Parietal lobe (tissue), 2 donors: ENCODE measurements around a stretch of chr2.

- RAMPAGE, long total RNA: no peak
Measured at GRCh38 chr2:64474187-64474476, 20.2 kb downstream of the LGALSL start.

- RAMPAGE, long total RNA: no peak
Measured at GRCh38 chr2:64523447-64523988, 610 bp upstream of the AFTPH start.

DNA sequence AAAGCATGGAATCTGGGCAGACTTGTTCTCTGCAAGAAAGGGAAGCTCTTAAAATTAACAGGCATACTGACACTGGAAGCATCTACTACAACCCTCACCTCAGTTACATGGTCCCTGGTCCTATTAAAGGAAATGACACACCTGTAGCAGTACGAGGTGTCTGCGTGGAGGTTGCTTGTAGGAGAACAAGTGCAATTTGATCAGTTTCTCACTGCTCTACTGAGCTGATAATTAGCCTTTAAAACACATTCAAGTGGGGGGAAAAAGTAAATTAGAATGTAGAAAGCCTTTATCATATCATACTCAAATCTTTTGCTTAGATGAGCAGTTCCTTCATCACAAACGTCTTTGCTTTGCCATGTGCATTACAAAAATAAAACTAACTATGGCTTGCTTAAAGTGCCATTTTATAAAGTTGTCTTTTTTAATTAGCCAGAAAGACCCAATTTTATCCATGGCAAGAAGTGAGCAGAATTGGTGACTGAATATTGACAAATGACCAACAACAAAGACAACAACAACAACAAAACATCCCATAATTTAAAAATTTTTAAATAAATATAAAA lies 20.0 kb downstream of the SERTAD2 start:
- RAMPAGE, long total RNA: no peak

GRCh38 chr2:64666813-64667586 lies 13.3 kb upstream of the SERTAD2 start:
- RAMPAGE, long total RNA: no peak

- RAMPAGE, long total RNA: no peak
Measured at GRCh38 chr2:64766586-64767564, 113.2 kb upstream of the SERTAD2 start.

GRCh38 chr2:64769783-64770113 lies 116.0 kb upstream of the SERTAD2 start:
- RAMPAGE, long total RNA: no peak

GRCh38 chr2:64787683-64788158 lies 134.0 kb upstream of the SERTAD2 start:
- RAMPAGE, long total RNA: no peak

DNA sequence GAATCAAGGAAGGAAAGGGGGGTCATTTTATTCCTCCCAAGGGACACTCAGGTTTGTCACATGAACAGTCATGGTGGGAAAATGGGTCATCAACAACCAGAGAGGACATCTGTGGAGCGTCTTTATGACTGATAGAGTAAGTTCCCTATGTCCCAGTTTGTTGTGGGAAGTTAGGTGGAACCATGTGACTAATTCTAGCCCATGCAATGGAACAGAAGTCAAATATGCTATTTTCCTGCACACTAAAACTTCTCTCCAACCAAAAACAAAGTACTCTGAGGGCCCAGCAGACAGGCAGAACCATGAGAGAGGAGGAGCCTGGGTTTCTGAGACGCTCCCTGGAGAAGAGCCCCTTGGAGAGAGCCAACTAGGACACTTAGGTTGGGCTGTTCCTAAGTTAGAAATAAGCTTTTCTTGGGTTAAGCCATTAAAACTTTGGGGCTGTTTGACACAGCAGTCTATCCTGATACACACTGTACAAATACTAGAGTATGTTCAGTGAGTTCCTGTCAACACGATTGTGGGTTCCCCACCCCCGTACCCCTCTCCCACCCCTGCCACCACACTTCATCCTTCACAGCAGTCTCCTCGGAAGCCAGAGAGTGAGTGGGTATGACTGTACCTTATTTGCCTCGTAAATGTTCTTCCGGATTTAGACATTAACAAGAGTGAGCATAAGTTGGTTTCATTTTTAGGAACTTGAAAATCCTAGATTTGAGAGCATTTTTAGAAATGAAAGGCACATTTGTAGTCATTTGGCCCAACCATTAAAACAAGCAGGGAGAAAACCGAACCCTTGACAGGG lies 165.9 kb upstream of the SERTAD2 start:
- RAMPAGE, long total RNA: no peak

DNA sequence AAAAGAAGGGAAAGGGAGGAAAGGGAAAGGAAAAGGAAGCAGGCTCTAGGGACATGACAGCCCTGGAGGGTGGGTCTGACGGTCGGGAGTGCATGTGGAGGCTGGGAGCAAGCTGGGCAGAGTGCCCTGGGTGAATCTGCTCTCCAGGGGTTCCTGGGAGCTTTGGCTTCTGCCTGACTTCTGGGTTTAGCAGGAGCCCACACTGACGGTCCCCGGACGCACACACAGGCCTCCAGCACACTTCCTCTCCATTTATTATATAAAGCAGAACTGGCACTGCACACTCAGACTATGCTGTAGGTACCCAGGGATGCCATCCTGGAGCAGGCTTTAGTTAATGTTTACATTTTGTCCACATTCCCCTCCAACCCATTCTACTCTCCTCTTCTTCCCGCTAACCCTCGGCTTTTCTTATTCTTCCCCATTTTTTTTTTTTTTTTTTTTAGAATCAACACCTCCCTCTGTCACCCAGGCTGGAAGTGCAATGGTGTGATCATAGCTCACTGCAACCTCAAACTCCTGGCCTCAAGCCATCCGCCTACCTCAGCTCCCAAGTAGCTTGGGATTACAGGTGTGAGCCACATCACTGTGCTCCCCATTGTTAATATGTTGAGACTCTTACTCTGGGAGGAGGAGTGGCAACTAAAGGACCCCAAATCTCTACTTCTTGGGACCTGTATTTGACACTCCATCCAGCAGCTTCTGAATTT lies 151.1 kb upstream of the SLC1A4 start:
- RAMPAGE, long total RNA: no peak

- RAMPAGE, long total RNA: no peak
Measured at GRCh38 chr2:64898859-64899393, 90.3 kb upstream of the SLC1A4 start.

GRCh38 chr2:64987170-64988070 lies 1.8 kb upstream of the SLC1A4 start:
- RAMPAGE, long total RNA: no peak

DNA sequence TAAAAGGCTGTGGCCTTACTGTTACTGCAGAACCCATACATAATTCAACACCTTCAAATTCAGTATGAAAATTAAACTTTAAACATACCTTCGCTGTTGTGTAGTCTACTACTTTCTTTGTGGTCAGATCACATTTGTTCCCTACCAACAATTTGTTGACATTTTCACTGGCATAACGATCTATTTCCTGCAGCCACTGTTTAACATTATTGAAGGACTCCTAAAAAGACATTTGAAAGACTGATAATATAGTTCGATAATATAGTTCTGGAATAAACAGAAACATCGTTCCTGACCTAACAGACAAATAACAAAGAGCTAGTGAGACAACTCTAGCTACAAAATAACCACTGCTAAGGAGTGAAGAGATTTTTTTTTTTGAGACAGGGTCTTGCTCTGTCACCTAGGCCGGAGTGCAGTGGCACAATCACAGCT lies 32.7 kb downstream of the CEP68 start:
- RAMPAGE, long total RNA: no peak

DNA sequence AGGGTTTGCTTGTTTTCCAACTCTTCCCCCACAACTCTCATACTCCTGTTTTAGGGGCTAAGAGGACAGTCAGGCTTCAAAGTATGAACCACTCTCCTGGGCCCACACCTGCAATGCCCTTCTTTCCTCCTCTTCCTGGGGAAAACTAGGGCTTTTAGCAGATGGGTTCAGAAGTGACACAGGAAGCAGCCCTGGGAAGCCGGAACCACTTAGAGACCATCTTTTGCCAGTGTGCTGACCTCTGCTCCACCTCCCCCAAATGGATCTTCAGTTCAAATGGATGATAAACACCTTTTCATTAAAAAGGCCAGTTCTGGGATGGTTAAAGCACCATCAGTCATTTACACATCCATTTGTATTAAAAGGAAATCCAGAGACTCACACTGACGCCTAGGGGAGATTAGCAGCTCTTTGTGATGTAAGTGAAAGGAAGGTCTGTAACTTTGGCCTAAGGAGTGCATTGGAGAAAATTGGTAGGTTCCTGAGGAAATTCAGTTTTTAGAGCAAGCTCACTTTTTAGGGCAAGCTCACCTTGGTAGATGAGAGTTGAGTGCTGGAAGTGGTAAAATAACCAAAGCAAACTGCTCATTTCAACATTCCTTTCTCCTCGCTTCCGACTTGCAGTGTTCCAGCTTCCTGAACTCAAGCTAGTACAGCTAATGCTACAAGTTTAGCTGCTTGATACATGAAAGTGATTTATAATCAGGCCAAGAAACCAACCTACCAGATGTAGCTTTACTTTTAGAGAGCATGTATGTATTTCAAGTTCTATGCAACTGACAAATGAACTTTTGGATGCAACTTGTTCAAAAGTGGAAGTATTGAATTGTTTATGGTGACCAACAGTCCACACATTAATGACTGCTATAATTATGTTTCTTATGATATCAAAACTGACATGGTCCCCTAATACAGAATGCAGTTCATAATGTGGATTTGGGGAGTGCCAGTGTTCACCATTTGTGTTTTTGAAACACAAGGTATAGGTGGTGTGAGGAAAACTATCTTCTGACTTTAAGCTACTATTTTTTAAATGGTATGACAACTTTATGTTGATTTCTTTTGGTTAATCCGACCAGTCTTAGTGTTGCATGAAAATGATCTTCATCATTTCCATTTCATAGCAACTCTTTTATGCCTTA lies 47.8 kb downstream of the ACTR2 start:
- RAMPAGE, long total RNA: no peak

GRCh38 chr2:65374523-65374912 lies 57.9 kb downstream of the SPRED2 start:
- RAMPAGE, long total RNA: no peak

- RAMPAGE, long total RNA: no peak
Measured at GRCh38 chr2:65377650-65378198, 54.7 kb downstream of the SPRED2 start.

DNA sequence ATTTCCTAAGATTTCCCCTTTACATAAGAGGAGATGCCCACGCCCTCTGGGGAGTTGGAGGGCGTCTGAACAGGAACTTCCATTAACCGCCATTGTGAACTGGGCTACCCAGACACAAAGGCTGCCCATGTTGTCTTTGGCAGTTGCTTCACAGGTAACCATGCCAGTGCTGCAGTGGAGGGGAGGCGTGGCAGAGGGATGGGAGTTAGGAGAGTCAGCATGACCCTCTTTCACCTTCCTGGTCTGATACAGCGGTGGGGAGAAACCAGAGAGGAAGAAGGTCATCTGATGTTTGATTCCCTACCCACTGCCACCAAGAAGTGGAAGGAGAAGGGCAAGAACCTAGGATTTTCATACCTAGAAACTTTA lies 47.1 kb downstream of the SPRED2 start:
- RAMPAGE, long total RNA: no peak

DNA sequence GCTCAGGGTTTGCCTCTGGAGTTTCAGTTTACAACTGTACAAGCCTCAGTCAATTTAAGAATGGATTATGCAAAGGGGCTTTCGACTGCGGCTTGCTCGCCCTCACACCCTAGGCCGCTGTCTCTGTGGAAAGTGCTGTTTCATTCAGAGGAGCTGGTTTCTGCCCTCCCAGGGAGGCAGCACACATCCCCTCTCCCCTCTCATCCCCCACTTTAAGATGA lies 4.5 kb upstream of the SPRED2 start:
- RAMPAGE, long total RNA: no peak

DNA sequence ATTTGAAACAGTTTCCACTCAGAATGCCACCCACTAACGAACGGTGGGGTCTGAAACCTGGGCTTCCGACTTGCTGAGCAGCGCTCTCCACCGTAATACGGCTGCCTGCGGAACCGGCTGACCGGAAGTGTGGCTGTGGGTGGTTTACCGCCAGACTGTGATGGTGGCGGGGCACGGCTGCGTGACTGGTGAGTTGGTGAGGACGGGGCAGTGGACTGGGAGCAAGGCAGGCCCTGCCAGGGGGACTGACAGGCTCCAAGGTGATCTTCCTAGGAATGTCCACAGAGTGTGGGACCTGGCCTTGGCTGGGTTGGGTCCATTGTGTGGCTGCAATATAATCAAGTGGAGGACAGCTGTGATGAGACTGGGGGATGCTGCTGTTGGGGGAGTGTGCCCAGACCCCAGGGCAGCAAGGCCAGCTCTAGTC lies 357.6 kb upstream of the SPRED2 start:
- RAMPAGE, long total RNA: no peak

DNA sequence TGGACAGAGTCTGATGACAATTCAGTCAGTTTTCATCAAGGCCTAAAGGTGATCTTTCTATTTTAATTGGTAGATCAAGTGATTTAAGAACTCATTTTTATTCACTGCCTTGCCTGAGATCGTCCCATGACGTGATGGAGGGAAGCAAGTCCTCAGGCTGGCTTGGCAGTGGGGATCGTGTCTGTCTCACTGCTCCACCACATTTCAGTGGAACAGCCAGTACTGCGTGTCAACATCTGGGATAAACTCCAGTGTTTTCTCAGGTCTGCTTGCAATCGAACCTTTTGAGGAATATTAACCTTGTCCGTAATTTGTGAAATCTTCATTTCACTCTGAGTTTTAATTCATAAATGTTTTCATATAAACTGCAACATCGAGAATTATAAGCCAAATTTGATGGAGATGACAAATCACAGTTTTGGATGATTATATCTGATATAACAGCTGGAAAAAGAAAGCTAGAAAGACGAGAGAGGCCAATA lies 414.6 kb upstream of the SPRED2 start:
- RAMPAGE, long total RNA: no peak

DNA sequence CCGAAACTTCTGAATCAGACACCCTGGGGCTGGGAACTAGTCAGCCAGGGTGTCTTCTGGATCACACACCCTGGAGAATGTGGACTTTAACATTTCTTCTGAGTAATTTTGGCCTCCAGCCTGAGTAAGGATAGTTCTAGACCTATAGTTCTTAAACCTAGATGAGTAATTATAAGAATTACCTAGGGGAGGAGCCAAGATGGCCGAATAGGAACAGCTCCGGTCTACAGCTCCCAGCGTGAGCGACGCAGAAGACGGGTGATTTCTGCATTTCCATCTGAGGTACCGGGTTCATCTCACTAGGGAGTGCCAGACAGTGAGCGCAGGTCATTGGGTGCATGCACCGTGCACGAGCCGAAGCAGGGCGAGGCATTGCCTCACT lies 44.0 kb upstream of the MEIS1 start:
- RAMPAGE, long total RNA: no peak